Right lobe of liver (tissue), 4 donors: Measurements from ENCODE around the genes FYB2 and C8A.

GRCh38 chr1:56133903-56134170 is 445.5 kb downstream of the PLPP3 start:
- PRO-cap, 4 experiments = no peak in any of the 4 experiments
- RAMPAGE, long total RNA, 2 experiments = no peak in any of the 2 experiments

DNA sequence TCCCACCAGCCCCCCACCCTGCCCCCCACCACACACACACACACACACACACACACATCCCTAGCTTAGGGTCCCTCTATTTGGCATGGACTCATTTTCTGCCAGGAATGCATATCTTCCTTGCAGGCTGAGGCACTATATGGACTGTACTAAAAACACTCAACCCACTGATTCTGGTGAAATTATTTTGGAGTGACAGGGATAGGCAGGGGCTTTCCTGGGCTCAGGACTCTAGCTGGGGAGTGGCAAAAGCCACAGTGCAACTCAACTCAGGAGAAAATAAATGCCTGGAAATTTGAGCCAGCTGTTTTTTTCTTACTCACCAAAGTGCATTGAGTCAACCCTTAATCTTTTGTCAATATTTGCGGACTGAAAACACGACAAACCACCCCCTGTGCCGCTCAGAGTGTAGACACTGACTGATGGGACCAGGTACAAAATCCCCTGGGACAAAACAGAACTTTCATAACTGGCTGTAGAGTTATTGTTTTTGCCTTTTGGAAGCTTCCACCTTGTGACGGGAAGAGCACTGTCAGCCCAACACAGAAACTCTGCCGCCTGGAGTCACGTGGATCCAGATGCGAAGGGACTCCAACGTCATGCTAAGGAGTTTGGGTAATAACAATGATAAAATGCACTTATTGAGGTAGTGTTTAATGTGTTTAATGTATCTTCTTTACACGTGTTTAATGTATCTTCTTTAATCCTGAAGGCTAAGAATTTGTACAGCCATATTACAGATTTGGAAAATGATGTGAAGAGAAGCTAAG is 164.6 kb downstream of the PLPP3 start:
- PRO-cap, 4 experiments = peak in 4 of 4 experiments; most common plus-strand start position 569 of the sequence (in 4); most common minus-strand start position 284 of the sequence (in 4)
- RAMPAGE, long total RNA, 2 experiments = start-site peak on the plus strand in 2 of 2 experiments, centred at positions 416 to 473 of the sequence, 20 to 98 reads per replicate

DNA sequence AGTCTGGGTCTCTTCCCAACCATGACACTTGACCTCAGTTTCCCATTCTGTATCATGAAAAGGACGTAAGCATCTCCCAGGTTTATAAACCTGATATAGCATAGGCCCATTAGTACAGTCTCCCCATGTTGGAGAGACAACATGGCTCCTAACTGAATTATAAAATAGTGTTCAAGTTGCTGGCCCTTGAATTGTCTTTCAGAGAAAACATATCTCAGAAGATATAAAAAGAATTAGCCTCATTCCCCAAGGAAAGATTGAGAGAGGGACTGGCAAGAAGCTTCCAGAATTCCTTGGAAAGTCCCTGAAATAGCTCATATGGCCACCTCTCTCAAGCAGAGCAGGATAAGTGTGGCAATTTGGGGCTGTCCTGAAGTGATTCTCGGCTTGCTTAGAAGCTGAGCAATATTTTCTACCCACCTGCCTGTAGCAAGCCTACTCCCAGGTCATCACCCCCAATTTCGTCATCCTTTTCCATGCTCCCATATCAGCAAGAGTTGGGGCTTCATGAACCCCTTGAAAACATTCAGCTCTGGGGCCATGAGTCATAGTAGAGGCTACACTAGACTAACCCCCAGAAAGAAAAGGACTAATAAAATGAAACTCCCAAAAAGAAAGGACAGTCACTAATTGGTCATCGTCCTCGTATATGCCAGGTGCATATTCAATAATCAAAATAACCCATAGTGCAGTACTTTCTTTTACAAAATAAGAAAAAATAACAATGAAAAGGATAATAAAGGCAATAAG is 131.6 kb downstream of the PLPP3 start:
- PRO-cap, 4 experiments = peak in 4 of 4 experiments; most common plus-strand start position 343 of the sequence (in 1); most common minus-strand start position 384 of the sequence (in 4)
- RAMPAGE, long total RNA, 2 experiments = no peak in any of the 2 experiments

GRCh38 chr1:56473426-56474562 is 105.6 kb downstream of the PLPP3 start:
- PRO-cap, 4 experiments = peak in 3 of 4 experiments; most common plus-strand start chr1:56473823 (in 2); most common minus-strand start chr1:56473721 (in 1)
- RAMPAGE, long total RNA, 2 experiments = no peak in any of the 2 experiments

DNA sequence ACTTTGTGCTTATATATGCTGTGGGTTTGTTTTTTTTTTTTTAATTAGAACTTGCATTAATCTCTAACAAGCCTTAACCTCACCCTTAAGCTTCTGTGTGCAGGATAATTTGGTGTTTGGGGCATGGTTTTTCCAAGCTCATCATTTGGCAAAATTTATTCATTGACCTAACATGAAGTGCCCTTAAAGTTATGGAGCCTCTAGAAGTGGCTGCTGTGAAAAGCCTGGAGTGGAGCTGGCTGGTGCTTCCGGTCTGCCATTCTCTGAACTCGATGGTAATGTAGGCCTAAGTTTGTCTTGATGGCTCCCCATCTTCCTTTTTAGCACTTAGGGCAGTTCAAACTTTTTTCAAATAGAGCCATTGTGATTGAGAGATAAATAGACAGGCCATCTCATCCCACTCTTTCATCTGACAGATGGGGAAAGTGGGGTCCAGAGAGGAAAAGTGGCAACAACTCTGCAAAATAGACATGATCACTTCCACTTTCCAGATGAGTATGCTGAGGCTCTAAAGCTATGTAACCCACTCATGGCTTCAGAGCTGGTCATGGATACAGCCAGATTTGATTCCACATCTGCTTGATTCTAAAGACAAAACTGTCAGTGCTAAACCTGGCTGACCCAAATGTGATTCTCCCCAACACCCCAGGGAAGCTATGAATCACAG is 59.5 kb downstream of the PLPP3 start:
- PRO-cap, 4 experiments = peak in 2 of 4 experiments; most common minus-strand start position 143 of the sequence (in 1)
- RAMPAGE, long total RNA, 2 experiments = no peak in any of the 2 experiments

DNA sequence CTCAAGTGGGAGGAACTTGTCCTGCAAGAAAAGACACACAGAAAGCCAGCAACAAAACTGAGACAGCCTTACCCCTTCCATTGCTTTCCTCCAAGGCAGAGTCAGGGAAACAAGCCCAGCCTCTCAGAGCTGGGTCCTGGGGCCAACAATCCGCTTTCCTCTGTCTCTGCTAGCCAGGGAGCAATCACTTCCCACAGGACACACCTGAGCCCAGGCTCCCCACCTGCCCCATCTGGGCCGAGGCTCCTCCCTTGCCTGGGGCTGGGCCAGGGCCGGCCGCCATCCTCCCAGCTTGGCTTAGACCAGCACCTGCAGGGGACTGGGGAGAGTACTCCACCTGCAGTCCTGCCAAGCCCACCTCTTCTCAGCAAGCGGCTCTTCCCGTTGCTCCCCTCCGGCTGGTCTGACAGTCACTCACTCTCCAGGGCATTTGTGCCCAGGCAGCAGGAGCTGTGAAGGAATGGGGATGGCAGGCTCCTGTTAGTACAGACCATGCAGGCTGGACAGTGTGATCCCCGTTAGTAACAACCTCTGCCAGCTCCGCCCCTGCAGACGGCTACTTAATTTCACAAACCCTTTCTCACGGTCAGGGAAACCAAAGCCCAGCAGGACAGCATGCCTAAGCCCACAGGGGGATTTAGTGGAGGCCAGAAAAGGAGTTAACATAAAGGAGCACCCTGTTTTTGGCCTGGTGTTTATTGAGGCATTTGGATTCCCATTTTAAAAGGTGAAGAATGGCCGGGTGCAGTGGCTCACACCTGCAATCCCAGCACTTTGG is at the start of gene FYB2:
FYB2 (minus strand) TSS at position 195 of the 778 bp plus-strand sequence.
- PRO-cap, 4 experiments = peak in 4 of 4 experiments; most common plus-strand start position 308 of the sequence (in 4); most common minus-strand start position 162 of the sequence (in 4)
- RAMPAGE, long total RNA, 2 experiments = start-site peak on the minus strand in 2 of 2 experiments, centred at positions 196 to 506 of the sequence, 94 to 416 reads per replicate

DNA sequence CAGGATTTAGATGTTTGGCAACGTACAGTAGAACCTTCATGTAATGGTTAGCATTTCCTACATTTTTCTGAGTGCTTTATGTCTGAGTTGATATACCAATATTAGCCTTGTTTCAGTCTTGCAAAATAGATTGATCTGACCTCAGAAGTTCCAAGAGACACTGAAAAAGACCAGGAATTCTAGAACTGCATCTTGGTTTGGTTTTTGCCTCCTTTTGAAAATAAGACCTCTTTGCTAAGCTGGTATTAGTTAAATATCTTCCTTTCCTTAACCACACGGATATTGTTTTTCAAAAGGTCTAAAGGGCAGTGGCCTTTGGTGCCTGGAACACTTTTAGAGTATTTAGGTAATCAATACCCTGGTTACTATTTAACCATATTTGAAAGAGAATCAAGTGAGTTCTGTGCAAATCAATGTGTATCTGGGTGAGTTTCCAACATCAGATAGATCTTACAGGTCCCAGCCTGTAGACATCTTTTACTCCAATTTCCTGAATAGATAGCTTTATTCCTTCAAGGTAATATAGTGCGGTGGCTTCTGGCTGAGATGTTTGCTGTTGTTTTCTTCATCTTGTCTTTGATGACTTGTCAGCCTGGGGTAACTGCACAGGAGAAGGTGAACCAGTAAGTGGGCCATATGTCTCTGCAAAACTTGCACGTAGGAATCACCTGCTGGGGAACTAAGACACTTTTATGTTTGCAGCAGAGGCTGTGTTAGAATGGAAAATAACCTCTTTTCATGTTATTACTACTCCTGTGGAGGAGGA is at the start of gene C8A:
C8A (plus strand) TSS at position 442 of the 766 bp plus-strand sequence.
- PRO-cap, 4 experiments = peak in 4 of 4 experiments; most common plus-strand start position 413 of the sequence (in 4); most common minus-strand start position 284 of the sequence (in 1)
- RAMPAGE, long total RNA, 2 experiments = start-site peak on the plus strand in 2 of 2 experiments, centred at positions 468 to 481 of the sequence, 2,068 to 2,436 reads per replicate

DNA sequence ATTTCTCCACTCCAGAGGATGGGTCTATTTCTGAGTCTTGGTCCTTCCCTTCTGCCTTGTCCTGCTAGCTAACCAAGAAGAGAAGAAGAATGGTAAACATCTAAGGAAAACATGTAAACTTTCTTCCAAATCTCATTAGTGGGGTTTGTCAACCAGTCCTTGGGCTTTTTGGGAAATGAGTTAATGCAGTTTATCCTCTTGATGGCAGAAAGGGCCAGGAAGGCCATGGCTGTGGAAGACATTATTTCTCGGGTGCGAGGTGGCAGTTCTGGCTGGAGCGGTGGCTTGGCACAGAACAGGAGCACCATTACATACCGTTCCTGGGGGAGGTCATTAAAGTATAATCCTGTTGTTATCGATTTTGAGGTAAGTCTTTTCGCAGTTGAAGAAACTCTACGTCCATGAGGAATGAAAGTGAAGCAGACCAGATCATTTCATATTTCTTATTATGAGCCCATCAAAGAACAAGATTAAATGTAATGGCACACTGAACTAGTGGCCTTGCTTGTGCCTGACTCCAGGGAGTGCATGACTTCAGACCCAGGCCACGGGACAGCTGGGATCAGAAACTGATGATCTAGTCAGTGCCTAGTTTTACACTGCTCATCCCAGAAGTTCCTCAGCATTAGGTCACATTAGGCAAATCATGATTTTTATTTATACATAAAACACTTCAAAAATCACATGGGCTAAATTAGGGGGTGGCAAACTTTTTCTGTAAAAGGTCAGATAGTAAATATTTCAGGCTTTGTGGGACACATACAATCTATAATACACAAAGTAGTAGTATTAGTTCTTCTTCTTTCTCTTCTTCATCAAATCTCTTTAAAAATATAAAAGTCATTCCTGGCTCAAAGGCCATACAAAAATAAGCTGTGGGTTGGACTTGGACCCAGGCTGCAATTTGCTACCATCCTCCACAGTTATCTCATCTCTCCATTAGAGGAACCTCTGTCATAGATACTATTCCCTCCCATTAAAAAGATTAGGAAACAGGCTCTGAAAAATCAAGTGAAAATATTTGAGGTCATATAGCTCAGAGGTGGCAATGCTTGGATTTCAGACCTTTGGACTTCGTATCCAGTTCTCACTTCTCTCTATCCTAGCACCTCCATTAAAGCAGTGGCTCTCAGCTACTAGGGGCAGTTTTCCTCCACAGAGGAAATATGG is 53.5 kb downstream of the C8A start:
- PRO-cap, 4 experiments = peak in 4 of 4 experiments; most common plus-strand start position 1,083 of the sequence (in 4); most common minus-strand start position 906 of the sequence (in 3)
- RAMPAGE, long total RNA, 2 experiments = start-site peak on the minus strand in 1 of 2 experiments, centred at position 570 of the sequence, 5 reads per replicate

DNA sequence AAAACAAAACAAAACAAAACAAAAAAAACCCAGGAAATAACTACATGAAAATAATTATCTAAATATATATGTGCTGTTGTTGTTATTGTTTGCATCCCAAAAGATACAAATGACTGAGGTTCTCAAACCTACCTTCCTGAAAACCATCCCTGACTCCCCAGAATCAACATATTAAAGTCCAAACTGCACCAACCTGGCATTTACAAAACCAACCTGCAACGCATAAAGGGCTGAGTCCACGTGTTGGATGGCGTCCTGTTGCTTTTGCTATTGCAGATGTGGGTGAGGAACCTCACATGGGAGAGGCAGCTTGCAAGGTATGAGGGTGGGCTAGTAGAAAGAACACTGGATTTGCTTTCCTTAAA is 1.5 kb upstream of the C8B start:
- PRO-cap, 4 experiments = peak in 4 of 4 experiments; most common plus-strand start position 233 of the sequence (in 4); most common minus-strand start position 173 of the sequence (in 4)
- RAMPAGE, long total RNA, 2 experiments = start-site peak on the plus strand in 2 of 2 experiments, centred at positions 249 to 259 of the sequence, 30 to 62 reads per replicate

GRCh38 chr1:57599128-57599819 is 175.4 kb upstream of the DAB1 start:
- PRO-cap, 4 experiments = no peak in any of the 4 experiments
- RAMPAGE, long total RNA, 2 experiments = no peak in any of the 2 experiments

DNA sequence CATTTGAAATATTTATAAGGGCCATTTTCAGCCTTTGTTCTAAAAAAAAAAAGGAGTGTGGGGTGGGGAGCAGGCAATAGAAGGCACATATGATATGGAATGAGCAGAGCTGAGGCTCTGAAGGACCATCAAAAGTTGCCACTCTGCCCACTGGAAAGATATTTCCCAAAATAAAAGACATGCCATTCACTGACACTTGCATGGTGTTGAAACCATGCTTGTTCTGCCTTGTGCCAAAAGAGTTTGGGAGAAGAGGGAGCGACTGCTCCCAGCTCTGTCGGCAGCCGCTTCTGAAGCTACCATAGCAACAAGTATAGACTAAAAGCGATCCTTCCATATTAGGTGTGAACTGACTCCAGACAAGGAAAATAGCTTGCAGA is 264.0 kb downstream of the OMA1 start:
- PRO-cap, 4 experiments = peak in 3 of 4 experiments; most common plus-strand start position 236 of the sequence (in 3)
- RAMPAGE, long total RNA, 2 experiments = no peak in any of the 2 experiments

GRCh38 chr1:58724984-58725324 is 25.1 kb upstream of the MYSM1 start:
- PRO-cap, 4 experiments = no peak in any of the 4 experiments
- RAMPAGE, long total RNA, 2 experiments = no peak in any of the 2 experiments

DNA sequence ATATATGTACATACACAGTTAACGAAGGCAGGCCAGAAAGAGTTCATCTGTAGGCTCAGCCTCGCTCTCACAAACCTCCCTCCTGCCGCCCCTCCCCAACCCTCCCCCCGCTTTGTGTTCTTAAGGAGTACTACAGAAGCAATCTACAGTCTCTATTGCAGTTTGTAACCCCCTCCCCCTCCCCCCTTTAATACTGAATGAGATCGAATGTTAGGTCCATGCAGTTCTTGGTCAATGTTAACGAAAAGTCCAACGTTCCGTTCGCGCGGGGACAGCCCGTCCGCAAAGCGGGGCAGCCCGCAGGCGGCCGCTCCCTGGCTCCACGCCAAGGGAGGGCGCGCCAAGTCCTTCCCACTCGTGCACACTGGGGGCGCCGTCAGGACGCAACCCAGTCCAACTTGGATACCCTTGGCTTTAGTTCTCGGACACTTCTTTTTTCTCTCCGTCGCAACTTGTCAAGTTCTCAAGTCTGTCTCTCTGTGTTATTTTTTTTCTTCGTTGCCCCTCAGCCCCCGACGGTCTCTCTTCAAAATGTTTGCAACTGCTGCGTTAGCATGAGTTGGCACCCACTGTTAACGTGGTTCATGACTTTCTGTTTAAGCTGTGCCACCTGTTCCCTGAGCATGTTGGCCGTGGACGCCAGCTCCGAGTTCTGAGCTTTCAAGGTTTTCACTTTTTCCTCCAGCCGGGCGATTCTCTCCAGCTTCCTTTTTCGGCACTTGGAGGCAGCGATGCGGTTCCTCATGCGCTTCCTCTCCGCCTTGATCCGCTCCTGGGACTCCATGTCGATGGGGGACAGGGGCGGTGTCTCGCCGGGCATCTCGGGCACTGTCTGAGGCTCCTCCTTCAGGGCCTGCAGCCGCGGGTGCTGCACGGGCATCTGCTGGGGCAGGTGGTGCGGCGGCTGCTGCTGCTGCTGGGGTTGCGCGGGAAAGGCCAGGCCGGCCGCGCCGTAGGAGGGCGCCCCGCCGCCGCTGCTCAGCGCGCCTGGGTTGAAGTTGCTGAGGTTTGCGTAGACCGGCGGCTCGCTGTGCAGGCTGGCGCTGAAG is 2.0 kb downstream of the JUN start:
- PRO-cap, 4 experiments = peak in 4 of 4 experiments; most common plus-strand start position 391 of the sequence (in 4); most common minus-strand start position 229 of the sequence (in 2)
- RAMPAGE, long total RNA, 2 experiments = start-site peak on the minus strand in 2 of 2 experiments, centred at positions 717 to 811 of the sequence, 49 to 73 reads per replicate

GRCh38 chr1:58882876-58884336 is 99.6 kb upstream of the JUN start:
- PRO-cap, 4 experiments = peak in 4 of 4 experiments; most common plus-strand start chr1:58883314 (in 2); most common minus-strand start chr1:58883202 (in 3)
- RAMPAGE, long total RNA, 2 experiments = no peak in any of the 2 experiments

DNA sequence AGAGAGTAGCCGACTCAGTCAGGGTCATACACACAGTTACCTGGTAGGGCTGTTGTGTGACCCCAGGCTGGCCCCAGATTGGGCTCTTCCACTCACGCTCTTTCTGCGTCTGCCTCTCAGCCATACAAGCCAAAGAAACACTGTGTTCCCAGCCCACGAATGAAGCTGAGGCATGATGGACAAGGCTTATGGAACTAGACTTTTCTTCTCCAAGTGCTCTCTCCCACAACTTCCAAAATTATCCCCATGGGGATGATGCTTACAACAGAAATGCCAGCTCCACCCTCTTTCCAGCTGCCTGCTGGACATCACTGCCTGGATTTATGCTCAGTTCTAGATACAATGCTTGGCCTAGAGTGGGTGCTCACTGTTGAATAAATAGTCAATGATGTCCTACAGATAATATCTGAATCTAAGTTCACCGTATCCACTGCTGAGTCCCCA is 102.8 kb upstream of the JUN start:
- PRO-cap, 4 experiments = no peak in any of the 4 experiments
- RAMPAGE, long total RNA, 2 experiments = no peak in any of the 2 experiments

DNA sequence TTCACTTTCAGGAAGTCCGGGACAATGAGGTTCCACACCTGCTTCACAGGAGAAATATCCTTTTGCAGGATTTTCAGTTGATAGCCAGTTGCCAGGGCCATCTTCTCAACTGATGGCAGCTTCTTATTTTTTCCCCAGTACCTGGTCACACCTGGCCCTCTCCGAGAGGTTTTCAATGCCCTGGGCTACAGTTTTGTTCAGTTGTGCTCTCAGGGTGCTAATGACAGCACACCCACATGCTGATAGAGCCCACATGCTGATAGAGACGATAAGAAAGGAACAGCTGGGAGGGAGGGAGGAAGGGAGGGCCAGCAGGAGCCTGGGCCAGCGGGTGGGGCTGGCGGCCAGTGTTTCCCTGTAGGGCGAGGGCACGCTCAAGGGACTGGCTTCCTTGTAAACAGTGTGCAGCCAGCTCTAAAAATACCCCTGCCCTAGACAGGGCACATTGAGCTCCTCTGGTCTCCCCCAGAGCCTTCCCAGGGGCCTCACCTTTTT is 112.7 kb upstream of the JUN start:
- PRO-cap, 4 experiments = no peak in any of the 4 experiments
- RAMPAGE, long total RNA, 2 experiments = no peak in any of the 2 experiments

GRCh38 chr1:58979346-58979567 is 195.4 kb upstream of the JUN start:
- PRO-cap, 4 experiments = no peak in any of the 4 experiments
- RAMPAGE, long total RNA, 2 experiments = no peak in any of the 2 experiments

DNA sequence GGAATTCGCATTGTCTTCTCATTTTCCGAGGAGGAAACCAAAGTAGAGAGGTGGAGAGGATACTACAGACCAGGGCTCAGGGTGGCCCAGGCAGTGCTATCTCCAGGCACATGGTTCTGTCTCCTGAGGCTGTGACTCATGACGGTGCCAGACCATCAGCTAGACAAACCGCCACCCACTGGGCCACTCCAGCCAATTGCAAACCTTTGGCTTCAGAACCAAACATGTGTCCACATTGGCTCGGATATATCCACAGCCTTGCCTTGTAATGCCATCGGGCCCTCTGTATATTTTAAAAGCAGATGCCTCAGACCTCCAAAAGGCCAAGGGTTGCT is 224.8 kb upstream of the JUN start:
- PRO-cap, 4 experiments = no peak in any of the 4 experiments
- RAMPAGE, long total RNA, 2 experiments = no peak in any of the 2 experiments

DNA sequence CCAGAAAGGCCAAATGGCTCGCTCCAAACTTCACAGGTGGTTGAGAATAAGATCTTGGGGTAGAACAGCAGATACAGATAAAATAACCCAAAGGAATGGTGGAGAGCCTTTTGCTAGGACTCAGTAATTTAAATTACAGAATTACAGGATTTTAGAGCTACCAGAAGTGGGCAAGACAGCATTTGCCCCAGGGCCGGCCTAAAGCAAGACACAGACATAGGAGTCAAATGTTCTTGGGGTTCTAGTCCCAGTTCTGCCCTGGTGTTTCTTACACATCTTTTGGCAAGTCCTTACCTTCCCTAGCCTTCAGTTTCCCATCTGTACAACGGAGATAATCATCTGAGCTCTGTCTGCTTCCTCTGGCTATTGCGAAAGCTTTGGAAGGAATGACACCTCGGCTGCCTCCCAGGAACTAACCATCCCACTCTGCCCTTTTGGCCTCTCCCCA is 253.3 kb upstream of the FGGY start:
- PRO-cap, 4 experiments = peak in 2 of 4 experiments; most common minus-strand start position 308 of the sequence (in 1)
- RAMPAGE, long total RNA, 2 experiments = no peak in any of the 2 experiments

DNA sequence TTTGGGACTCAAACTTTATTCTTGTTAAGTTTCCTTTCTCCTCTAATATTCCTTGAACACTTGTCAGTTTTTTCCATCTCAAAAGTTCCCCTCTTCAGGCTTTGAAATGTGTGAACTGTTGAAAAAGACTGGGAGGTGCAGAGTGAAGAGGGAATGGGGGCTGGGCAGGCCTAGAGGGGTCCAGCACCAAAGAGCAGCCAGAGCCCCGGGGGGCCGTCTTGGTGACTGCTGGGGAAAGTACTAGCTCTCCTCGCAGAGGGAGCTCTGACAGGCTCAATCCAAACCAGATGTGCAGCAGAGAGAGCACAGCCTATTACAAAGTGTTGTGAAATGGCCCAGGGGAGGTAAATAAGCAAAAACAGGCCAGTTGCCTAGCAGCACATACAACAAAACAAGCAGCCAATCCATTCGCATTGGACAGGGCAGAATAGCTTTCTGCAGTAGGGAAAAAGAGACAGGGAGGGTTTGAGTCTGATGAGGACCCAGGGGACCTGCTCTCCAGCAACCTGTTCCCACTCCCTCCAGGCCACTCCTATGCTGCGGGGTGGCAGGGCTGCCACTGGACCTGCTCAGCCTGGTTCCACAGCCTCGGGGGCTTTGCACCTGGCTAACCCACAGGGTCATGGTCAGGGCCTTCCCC is 239.7 kb upstream of the FGGY start:
- PRO-cap, 4 experiments = peak in 4 of 4 experiments; most common plus-strand start position 454 of the sequence (in 2); most common minus-strand start position 291 of the sequence (in 3)
- RAMPAGE, long total RNA, 2 experiments = no peak in any of the 2 experiments